Urinary bladder (tissue), 3 donors: Measurements from ENCODE around the gene NAPG.

- PRO-cap, result no peak
- RAMPAGE, long total RNA, result no peak
These were observed 4.9 kb upstream of the ANKRD12 start for GRCh38 chr18:9131548-9132145.

- PRO-cap, result no peak
- RAMPAGE, long total RNA, result no peak
These were observed 668 bp upstream of the TWSG1 start for GRCh38 chr18:9333890-9334320.

DNA sequence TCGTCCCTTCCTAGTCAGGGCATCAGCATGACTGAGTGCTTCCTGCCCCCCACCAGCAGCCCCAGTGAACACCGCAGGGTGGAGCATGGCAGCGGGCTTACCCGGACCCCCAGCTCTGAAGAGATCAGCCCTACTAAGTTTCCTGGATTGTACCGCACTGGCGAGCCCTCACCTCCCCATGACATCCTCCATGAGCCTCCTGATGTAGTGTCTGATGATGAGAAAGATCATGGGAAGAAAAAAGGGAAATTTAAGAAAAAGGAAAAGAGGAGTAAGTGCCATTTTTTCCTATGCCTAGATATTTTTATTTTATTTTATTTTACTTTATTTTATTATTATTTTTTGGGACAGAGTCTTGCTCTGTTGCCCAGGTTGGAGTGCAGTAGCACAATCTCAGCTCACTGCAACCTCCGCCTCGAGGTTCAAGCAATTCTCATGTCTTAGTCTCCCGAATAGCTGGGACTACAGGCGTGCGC, 37.7 kb downstream of the RALBP1 start:
- PRO-cap, result no peak
- RAMPAGE, long total RNA, result no peak

- PRO-cap, result no peak
- RAMPAGE, long total RNA, result no peak
These were observed 33.5 kb upstream of the PPP4R1 start for GRCh38 chr18:9647736-9648325.

DNA sequence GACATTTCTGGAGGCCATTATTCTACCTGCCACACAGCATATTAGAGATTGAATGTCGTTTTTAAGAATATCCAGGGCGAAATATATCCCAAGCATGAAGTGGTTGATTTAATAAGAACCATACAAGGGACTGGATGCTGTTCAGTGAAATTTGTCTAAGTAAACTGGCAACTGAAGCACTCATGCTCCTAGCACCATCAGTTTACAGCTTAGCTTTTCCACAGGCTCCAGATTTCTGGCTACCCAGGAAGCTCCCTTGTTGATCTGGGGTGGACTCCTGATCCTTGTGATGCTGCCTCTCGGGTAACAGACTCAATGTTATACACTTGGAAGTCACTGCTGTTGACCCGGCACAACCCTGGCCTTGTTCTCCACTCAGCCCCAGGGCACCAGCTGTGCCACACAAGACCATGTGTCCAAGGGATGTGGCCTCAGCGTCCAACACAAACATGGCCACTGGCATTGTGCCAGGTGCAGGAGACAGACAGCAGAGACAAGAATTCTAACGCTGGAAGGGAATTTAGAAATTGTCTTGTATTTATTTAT, 38.9 kb upstream of the PPP4R1 start:
- PRO-cap, result no peak
- RAMPAGE, long total RNA, result no peak

- PRO-cap, result no peak
- RAMPAGE, long total RNA, result no peak
These were observed 60.8 kb upstream of the TXNDC2 start for GRCh38 chr18:9824873-9825480.

DNA sequence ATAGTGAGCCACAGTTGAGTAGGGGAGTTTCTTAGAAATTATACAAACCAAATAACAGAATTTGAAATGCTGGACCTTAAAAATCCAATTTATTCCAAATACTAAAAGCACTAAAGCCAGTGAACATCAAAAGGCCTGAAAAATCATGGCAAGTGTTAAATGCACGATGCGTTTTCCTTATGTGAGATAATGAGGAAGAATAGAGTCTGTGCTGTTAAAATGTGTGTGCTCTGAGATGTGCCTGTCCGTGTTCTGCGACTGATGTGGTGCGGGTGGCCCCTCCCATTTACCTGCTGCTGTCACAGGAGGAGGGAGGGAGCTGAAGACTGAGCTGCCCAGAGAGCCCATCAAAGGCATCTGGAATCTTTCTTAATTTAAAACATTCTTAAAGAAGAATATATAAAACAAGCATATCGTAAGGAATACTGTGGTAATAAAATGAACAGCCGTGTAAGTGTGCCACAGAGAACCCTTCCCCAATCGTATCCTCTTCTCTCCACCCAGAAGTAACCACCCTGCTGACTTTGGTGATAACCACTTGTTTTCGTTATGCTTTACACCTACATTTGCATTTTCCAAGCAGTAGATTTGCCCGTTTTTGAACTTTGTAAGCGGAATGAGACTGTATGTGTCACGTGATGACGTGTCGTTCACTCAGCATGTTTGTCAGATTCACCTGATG, 56.9 kb upstream of the TXNDC2 start:
- PRO-cap, result no peak
- RAMPAGE, long total RNA, result no peak

- PRO-cap, result no peak
- RAMPAGE, long total RNA, result no peak
These were observed 39.2 kb upstream of the TXNDC2 start for GRCh38 chr18:9846636-9846895.

DNA sequence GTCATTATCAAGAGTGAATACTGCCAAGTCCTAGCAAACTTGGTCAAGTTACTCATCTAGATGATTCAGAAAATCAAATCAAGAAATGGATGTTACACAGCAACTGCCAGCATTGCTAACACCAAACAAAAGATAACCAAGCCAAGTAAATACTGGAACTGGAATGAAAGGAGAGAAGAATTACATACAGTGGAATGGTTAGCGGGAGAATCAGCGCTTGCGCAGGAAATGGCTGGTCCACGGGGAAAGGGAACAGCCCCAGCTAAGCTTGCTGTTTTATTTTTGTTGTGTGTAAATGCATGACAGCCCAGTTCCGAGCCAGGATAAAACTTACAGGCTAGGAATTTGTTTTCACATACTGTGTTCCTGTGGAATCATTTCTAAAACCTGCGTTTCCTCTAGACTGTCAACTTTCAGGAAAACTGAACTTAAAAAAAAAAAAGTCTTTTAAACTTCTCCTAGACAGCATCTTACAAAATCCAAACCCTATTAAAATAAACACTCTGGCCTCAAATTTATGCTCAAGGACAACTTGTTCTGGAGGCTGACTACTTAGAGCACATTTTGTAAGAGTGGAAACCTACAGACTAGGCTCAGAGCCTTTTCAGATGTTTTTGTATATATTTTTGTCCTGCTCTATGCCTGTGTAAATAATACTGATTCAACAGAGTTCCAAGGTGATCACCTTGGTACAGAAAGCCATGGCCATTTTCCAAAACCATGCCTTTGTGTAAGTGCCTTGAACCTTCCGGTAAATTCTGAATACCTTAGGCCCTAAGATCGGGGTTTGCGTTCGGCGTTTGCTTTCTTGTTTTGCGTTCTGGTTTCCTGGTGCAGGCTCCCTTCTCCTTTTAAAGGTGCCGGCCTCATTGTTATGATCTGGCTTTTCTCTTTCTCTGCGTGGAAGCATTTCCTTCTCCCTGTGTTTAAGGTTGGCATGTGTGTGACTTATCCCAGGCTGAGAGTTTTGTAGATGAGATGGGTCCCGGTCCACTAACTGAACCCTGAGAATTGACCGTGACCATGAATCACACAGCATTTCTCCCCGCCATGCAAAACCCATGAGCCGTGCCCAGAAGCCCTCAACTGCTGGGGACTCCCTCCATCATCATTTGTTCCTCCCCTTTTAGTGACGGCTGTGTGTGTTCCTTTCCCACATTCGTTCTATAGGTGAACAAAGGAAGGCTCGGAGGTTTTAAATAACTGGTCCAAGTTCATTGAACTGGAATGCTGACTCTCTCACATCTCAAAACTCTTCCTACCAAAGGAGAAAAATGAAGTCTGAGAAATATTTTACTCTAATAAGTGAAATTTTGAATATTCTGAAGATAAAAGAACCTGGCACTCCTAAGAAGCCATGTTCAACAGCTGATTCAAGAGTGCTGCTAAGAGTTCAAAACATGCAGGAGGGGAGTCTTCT, 30.4 kb upstream of the TXNDC2 start:
- PRO-cap, result no peak
- RAMPAGE, long total RNA, result no peak

GRCh38 chr18:9912249-9912540, 1.6 kb upstream of the VAPA start:
- PRO-cap, result no peak
- RAMPAGE, long total RNA, result no peak

DNA sequence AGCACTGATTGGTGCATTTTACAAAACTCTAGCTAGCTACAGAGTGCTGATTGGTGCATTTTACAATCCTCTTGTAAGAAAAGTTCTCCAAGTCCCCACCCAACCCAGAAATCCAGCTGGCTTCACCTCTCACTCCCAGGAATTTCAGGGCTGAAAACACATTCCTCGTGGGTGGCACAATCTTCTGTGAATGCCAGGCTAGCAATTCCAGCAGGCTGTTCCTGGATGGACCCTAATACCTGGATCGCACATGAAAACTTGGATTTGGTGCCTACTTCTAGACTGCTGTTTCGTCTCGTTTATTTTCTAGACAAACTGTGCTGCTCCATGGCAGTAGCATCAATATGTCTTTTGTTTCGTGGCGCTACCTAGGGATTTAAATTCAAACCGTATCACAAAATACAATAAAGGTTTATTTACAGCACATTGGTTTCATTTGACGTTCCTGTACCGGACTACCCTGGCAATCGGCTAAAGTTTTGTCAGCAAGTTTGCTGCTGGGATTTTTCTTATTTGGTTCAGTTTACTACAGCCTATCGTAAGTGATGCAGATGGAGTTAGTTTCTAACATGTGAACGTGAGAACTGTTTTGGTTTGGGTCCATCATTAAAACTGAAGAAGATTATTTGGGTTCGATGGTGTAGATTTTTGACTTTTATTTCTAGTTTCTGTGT, 1.1 kb upstream of the VAPA start:
- PRO-cap, result no peak
- RAMPAGE, long total RNA, result no peak

GRCh38 chr18:9915676-9916709, 2.2 kb downstream of the VAPA start:
- PRO-cap, result no peak
- RAMPAGE, long total RNA, result no peak

GRCh38 chr18:9933200-9933718, 19.4 kb downstream of the VAPA start:
- PRO-cap, result no peak
- RAMPAGE, long total RNA, result no peak

DNA sequence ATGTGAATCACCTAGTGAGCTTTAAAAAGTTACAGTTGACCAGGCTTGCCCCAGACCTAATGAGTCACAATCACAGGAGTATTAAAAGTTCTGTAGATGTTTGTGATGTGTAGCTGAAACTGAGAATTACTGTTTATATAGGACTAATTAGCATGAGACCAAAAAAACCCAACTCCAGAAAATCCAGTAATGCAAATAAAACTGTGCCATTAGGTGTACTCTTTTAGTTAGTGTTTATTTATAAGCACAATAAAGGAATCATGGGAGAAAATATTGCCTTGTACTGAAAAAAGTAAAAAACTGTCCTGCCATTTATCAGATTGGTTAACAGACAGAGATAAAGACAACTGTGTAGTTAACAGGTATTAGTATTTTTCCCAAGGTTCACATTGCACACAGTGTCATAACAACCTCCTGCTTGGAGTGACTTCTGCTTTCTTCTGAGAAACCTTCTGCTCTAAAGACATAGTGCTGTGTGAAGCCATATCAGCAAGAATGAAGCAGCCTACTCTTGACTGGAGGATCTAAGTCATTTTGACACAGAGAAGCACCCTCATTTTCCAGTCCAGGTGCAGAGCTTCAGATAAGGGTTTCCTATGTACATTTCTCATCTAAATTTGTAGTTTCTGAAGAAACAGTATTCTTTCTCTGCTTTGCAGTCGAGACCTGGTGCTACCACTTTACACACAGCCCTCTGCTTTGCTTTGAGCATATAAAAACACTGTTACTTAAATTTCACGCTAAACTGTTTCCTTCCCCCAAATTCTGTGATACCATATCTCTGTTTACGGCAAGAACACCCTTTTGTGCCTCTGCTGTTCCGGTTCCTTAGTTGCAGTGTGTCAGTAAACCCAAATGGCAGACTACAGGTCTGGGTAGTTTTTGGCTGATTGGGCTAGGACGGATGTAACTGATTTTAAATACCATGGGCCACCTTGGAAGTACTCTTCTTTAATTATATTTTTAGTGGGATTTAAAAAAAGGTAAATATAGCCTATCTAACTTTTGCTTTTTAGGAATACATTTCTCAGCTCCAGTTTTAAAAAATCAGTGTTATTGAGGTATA, 39.2 kb downstream of the VAPA start:
- PRO-cap, result no peak
- RAMPAGE, long total RNA, result no peak

DNA sequence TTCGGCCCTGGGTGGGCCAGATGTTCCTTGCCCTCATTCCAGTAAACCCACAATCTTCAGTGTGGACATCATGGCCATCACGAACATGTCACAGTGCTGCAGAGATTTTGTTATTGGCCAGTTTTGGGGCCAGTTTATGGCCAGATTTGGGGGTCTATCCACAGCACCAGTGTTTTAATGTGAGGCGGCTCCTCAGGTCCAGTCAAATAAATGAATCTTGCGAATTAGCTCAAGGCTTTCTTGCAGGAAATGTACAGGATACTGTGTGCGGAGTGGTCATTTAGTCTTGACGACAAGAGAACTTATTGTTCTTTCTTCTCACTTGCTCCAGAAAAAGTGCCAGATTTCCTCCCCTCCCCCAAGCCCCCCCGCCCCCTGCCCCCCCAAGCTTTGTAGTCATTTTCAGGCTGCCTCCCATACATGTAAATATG, 228.6 kb upstream of the APCDD1 start:
- PRO-cap, result no peak
- RAMPAGE, long total RNA, result no peak

DNA sequence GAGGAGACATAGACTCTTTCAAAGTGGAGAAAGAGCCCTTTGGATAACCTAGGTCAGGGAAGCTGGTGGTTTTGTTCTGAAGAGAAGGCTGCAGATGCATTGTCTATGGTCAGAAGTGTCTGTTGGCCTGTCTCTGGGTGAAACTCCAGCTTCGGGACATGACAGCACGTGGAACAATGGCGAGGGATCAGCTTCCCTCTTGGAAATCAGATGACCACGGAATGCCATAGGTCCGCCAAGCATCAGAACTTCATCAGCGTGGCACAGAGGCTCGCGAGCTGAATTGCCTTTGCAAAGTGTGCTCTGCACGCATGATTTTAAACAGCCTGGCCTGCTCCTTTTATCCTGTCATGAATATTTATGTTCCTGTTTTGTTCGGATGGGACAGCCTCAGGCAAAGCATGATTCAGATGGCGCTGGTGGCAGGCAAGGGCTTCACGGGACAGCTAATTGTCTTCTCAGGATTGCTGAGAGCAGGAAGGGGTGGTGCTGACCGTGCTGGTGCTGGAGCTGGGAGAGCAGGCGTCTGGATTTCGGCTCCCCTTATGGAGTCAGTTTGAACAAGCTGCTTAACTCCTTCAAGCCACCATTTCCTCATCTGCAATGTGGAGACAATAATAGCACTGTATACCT, 79.9 kb upstream of the APCDD1 start:
- PRO-cap, result no peak
- RAMPAGE, long total RNA, result no peak

- PRO-cap, result bidirectional peak, plus-strand start at chr18:10526085, minus-strand start at chr18:10526015
- RAMPAGE, long total RNA, result start-site peak on the plus strand at chr18:10526007-10526099, 323 and 301 reads in 2 replicates
These were observed at the start of gene NAPG for GRCh38 chr18:10525602-10526802. Gene NAPG, plus strand, starts transcription at chr18:10526027.

DNA sequence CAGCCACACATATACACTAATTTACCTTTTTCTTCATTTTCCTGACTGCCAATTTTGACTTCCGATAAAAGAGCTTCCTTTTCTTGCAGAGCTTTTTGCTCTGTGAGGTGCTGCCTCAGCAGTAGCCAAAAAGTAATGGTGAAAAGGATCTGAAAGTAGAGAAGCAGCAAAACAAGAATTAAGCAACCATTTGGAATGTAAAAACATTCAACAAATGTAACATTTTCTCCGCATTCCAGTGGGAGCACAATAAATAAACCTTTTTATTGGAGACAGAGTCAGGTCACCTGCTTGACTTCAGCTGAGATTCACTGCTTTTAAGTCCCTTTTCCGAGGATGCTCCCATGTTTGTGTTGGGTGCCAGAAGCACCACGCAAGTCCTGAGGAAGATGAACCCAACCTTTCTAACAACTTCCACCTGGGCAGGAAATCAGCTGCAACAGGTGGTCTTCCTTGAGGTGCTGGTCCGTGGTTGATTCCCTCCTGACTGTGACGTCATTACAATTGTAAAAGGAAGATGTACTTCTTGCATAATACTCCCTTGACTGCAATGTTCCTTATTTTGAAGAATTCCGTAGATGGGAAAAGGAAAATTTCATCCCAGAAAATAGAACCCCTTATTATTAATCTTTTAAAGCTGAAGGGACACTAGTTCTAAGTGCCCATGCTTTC, 265.5 kb downstream of the NAPG start:
- PRO-cap, result no peak
- RAMPAGE, long total RNA, result no peak

DNA sequence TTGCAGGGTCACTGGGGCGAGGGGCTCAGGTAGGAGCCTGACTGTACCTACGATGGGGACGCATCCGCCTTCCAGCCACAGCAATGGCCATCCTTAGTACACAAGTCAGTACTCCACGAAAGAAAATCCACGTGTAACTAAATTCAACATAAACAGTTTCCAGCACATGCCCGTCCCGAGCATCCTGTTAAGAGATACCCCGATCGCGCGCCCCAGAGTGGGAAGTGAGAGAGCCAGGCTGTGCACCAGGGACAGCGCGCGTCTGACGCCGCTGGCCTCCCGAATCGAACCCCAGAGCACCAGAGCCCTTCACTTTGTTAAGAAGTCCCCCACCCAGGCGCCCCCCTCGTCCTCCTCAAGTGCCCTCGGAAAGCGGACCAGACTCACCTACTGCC, 1.2 kb downstream of the PIEZO2 start:
- PRO-cap, result unidirectional peak, plus-strand start at position 215 of the sequence; unidirectional peak, minus-strand start at position 293 of the sequence
- RAMPAGE, long total RNA, result no peak

DNA sequence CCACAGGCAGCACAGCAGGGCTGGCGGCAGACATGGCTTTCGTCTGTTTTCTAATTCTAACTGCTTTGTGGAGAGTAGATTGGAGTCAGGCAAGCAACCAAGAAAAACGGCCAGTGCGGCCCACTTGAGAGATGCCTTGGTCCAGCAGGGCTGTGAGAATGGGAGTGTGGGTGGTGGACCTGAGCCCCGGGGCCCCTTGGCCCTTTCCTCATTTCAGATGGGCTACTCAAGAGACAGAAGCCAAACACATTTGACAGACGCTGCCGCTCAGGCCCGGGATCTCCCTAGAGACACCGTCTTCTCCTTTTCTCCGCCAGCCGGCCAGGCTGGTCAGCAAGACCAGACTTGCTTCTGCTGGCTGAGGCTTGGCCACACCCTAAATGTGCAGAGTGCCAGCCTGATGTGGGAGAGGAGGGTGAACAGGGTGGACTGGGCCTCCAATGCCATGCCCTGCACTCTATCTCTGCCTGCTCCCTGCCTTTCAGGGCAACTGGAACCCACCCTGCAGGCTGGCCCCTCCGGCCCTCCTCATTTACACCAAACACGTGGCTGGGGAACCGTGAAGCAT, 19.5 kb upstream of the GNAL start:
- PRO-cap, result no peak
- RAMPAGE, long total RNA, result no peak